Occipital lobe (tissue), 2 donors: Measurements from ENCODE around the genes MARCHF4 and TNP1.

GRCh38 chr2:215344600-215345096 is 32.8 kb downstream of the ATIC start:
- RAMPAGE, long total RNA: no peak

GRCh38 chr2:215423149-215423989 is 12.5 kb downstream of the FN1 start:
- RAMPAGE, long total RNA: no peak

DNA sequence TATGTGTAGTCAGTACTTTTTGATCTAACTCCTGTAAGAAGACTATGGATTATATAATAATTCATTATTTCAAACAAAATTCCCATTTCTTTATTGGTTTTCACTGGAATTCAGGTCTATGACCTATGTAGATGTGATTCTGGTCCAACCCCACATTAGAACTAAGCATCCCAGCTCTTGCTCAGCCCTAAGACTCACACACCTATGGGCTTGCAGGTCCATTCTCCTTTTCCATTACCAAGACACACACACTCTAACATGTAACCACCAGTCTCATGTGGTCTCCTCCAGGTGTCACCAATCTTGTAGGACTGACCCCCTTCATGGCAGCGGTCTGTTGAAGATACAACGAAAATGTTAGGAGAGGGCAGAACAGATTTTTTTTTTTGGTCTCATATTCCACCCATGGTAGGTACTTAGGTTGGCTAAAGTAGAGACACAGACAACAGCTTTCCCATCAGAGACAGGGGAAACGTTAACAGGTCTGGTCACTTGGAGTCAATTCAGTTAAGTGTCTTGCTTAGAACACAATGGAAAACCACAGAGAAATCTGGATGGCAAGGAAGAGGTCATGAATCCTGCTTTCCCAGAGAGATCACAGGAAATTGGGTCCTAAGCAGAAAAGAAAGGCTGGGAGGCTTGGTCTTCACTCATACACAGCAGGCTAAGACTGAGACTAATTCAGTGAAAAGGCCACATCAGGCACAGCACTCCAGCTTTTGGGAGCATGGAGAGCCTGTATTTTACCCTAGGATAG is 4.1 kb downstream of the FN1 start:
- RAMPAGE, long total RNA: no peak

DNA sequence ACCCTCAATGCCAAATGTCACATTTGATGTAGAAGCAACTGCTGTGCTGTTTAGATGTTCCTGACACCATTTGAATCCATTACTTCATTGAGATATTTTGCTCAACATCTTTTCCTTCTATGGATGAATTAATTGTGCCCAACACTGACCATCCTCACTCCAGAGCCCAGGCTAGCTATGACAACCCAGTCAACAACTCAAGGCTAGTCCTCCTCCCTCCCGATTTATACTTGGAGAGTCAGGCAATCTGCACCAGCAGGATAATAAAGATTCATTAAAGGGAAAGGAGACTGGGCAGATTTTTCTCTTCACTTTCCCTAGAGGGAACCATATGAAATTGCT is 240.2 kb downstream of the MREG start:
- RAMPAGE, long total RNA: no peak

GRCh38 chr2:216012063-216012865 is 1.1 kb downstream of the MREG start:
- RAMPAGE, long total RNA: no peak

- RAMPAGE, long total RNA: no peak
Observed at GRCh38 chr2:216217417-216218039, 108.4 kb downstream of the XRCC5 start.

- RAMPAGE, long total RNA: no peak
Observed at GRCh38 chr2:216302998-216303569, 69.2 kb downstream of the MARCHF4 start.

DNA sequence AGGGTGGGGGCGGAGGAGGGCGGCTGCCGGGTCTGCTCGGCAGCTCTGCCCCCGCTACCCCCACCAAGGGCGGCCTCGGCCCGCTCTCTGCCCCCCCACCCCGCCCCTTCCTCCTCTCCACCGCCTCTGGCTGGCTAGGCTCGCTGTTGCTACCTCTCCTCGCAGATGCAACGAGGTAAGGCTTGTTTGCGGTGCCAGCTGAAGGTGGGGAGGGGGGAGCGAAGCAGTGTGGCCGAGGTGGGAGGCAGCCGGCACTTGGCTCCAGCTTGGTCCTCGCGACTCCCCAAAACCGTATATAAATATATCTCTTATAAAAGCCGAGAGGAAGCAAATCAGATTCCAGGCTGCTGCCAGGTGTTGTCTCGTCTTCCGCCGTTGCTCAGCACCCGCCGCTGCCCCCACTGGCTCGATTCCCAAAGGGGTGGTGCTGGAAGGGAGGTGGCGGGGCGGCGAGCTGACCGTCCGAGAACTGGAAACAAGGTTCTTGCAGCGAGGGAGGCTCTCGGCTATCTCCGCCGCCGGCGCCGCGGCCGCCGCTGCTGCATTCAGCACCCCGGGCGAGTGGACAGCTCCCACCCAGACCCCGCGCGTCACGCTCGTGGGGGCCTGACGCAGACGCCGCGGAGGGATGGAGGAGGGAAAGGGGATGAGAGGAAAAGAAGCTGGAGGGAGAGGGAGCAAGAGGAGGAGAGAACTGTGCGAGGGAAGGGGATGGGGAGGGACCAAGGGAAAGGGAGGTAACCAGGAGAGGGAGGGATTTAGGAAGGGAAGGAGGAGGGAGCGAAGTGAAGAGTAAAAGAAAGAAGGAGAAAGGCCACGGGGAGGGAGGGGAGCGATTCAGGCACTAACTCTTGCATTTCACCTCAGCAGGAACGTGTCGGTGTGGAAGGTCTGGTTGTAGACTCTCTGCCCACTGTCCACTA is at the start of gene MARCHF4:
Gene MARCHF4, minus strand, starts transcription at position 698 of the 923 bp plus-strand sequence.
- RAMPAGE, long total RNA: no peak

GRCh38 chr2:216500864-216501737 is 2.5 kb downstream of the RPL37A start:
- RAMPAGE, long total RNA: no peak

DNA sequence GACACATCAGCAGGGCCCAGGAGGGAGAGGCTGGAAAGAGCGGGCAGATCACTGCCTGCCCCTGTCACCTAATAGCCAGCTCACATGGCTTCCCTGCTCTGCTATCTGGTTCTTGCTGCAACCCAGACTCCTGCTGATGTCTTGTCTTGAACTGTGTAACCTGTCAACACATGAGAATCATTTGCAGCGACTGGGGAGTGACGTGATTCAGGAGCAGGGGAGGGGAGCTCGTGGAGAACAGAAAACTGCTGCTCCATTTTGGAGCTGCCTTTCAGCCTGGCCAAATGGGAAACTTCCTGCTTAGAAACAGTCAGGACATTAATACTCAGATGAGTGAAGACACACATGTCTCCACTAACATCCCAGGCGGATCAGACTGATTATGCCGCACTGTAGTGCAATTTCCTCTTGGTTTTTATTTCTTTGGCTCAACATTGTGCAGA is 38.1 kb downstream of the RPL37A start:
- RAMPAGE, long total RNA: no peak

GRCh38 chr2:216546999-216547441 is 48.4 kb downstream of the RPL37A start:
- RAMPAGE, long total RNA: no peak

- RAMPAGE, long total RNA: no peak
Observed at GRCh38 chr2:216674571-216674975, 20.8 kb downstream of the IGFBP5 start.

GRCh38 chr2:216690243-216691260 is 4.8 kb downstream of the IGFBP5 start:
- RAMPAGE, long total RNA: no peak

- RAMPAGE, long total RNA: no peak
Observed at GRCh38 chr2:216850672-216851241, 9.1 kb downstream of the TNP1 start.

GRCh38 chr2:216859728-216860347 is at the start of gene TNP1:
TSS of gene TNP1 (minus strand) at chr2:216860064.
- RAMPAGE, long total RNA: no peak

DNA sequence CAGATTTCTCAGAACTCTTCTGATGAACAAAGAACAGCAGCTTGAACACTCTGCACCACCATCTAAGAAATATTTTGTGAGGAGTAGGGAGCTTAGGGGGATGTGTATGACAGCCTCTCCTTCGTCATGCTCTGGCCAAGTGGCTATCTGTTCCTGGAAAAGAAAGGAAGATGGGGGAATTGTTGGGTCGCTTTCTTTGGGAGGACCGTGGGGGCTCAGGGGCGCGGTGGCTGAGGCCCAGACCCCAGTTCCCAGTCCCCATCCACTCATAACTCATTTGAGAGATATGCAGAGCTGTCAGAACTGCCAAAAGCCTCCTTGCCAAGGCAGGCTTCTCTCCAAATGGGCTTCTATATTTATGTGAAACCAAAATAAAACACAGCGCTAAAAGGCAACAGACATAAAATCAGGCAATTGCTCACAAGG is 114.7 kb upstream of the TNP1 start:
- RAMPAGE, long total RNA: no peak

GRCh38 chr2:217249558-217249818 is 389.6 kb upstream of the TNP1 start:
- RAMPAGE, long total RNA: no peak

- RAMPAGE, long total RNA: no peak
Observed at GRCh38 chr2:217360919-217361094, 500.9 kb upstream of the TNP1 start.

DNA sequence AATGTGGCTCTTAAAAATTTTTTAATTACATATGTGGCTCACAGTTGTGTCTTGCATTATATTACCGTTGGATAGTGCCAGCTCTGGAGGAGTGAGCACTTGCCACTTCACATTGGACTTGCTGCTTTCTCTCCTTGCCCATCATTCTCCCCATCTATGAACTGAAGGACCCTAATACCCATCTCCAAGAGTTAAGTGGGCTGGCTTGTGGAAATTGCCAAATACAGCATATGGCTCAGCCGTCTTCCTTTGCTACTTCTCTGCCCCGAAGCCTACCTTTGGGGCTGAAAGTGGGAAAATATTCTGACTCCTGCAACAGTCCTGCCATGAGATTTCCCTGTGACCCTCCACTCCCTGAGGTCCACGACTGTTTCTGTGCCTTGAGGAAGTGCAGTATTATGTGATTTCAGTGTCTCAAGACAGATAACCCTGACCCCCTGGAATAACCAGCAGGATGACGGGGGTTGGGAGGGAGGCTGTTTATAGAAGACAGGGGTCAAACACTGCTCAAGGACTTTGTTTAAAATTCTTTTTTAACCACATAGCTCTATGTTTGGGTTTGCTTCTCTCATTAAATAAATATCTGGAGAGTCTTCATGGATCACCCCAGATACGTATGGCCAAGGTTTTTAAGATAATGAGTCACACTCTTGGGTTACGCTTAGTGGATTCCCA is 523.6 kb upstream of the TNP1 start:
- RAMPAGE, long total RNA: no peak

- RAMPAGE, long total RNA: no peak
Observed at GRCh38 chr2:217412395-217412597, 552.4 kb upstream of the TNP1 start.